ENCODE measurements around the genes ACAT1 and DDX10.

GRCh38 chr11:103171496-103171880 is 62.3 kb downstream of the DYNC2H1 start:
- PRO-cap = no peak

DNA sequence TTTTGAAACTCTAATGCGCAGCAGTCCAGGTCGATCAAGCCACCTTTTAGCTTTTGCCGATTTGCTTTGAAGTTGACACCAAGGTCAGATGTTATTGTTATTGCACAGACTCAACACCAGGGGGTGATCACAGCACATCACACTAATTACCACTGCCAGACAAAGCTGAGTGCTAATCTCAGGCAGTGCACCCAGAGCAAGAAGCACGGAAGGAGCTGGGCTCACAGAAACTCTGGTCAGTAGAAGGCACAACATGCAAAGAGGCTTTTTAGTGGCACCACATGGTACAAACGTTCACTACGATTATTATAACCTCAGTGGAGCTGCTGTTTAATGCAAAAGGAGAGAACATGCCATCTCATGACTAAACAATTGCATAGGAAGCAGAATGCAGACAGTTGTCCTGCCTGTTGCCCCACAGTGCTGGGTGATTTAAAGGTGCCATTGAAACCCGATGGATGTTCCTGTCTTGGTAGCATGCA is 354.0 kb upstream of the DDI1 start:
- PRO-cap = no peak

- PRO-cap = no peak
Measured at GRCh38 chr11:103851157-103851905, 185.1 kb upstream of the DDI1 start.

- PRO-cap = no peak
Measured at GRCh38 chr11:105044091-105044381, 1.1 kb downstream of the CARD16 start.

GRCh38 chr11:105071369-105071678 is 26.2 kb upstream of the CARD16 start:
- PRO-cap = unidirectional peak, minus-strand start at chr11:105071549

DNA sequence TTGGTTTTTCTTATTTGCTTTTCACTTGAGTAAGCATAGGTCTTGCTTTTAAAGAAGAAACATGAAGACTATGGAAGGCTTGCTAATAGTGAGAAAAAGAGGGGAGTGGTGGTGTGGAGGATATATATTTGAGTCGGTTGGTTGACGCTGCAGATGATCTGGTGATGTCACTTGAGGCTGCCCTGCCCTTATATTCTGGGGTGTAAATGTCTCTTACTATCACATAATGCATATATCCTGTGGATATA is 2.9 kb downstream of the GRIA4 start:
- PRO-cap = no peak

DNA sequence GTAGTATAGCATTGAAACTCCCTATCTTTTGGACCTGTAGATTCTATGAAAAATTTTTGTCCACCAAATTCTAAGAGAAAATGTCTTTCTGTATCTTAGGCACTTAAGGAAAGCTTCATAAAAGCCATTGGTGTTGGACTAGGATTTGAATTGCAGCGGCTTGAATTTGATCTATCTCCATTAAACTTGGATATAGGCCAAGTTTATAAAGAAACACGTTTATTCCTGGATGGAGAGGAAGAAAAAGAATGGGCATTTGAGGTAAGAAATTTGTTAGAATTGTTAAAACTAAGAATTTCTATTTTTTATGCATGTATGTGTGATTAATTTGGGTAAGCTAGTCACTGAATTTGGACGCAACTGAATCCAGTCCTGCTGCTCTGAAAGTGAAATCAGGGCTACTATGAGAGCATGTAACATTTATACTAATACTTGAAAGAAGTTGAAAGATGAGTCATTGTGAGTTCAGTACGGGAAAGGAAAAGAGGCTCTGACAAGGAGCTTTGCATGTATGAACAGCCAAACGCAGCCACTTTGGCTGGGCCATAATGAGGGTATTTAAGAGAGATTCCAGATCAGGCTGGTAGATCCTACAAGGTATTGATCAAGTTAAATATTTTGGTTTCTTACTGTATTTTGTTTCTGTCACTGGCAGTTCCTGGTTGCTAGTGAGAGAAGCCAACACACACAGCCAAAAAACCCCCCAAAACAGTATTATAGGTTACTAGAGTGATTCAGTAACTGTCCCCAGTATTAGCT is 13.9 kb downstream of the AASDHPPT start:
- PRO-cap = no peak

DNA sequence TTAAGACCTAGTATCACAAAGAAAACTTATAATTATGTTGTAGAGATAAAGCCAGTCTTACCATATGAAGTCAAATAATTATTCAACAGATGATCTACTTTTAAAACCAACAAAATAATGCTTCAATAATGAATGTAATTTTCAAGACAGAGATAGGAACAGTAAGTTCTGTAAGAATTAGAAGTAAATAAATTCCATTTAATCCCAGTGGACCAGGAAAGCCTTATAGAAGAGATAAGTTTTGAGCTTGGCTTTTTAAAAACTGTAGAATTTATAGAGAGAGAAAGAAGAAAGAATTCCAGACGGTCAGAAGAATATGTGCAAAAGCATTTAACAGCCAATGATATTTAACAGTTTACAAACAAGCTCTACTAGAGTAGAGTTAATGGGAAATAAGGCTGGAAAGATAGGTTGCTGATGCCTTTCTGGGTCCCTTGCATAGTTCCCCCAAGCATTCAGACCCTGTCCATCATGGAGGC is 456.5 kb downstream of the AASDHPPT start:
- PRO-cap = no peak

GRCh38 chr11:107017036-107018257 is 829 bp downstream of the GUCY1A2 start:
- PRO-cap = bidirectional peak, plus-strand start at chr11:107017864, minus-strand start at chr11:107017578

- PRO-cap = no peak
Measured at GRCh38 chr11:107857874-107858086, 807 bp downstream of the SLC35F2 start.

- PRO-cap = no peak
Measured at GRCh38 chr11:108104492-108105157, 16.7 kb upstream of the ACAT1 start.

GRCh38 chr11:108105984-108107002 is 15.1 kb upstream of the ACAT1 start:
- PRO-cap = no peak

- PRO-cap = no peak
Measured at GRCh38 chr11:108107003-108107841, 14.1 kb upstream of the ACAT1 start.

GRCh38 chr11:108121008-108122151 is at the start of gene ACAT1:
ACAT1 (plus strand) TSS chr11:108121567.
- PRO-cap = bidirectional peak, plus-strand start at chr11:108121567, minus-strand start at chr11:108121406; bidirectional peak, plus-strand start at chr11:108121969, minus-strand start at chr11:108121861

DNA sequence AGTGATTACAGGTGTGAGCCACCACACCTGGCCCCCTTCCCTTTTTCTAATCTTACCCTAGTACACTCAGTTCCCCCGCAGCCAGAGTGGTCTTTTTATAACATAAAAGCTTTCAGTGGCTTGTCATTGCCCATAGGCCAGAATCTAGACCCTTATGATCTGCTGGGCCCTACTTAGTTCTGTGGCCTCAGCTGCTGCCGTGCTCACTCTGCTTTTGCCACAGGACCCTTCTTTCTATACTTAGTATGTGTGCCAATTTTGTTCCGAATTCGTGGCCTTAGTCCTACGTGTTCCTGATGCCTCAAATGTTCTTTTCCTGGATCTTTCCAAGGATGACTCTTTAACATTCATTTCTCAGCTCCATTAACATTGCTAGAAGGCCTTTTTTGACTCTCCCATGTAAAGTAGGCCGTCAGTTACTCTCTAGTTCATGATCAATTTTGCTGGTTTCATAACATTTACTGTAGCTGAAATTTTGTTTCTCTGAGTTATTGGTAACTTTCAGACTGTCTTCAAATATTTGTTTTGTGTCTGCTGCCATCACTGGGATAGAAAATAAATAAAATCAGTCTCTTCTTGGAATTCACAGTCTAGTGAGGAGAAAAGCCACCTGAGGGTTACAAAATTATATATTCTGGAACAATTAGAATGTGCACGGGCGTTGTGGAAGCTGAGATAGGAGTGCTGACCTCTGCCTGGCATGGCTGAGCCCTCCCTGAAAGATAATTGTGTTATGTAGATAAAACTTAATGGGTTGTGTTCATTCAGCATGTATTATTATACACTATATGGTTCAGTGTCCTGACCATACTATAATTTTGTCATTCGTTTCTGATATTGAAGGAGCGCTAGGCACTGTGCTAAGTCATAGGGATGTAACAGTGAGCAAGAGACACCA is 3.4 kb downstream of the ACAT1 start:
- PRO-cap = no peak

DNA sequence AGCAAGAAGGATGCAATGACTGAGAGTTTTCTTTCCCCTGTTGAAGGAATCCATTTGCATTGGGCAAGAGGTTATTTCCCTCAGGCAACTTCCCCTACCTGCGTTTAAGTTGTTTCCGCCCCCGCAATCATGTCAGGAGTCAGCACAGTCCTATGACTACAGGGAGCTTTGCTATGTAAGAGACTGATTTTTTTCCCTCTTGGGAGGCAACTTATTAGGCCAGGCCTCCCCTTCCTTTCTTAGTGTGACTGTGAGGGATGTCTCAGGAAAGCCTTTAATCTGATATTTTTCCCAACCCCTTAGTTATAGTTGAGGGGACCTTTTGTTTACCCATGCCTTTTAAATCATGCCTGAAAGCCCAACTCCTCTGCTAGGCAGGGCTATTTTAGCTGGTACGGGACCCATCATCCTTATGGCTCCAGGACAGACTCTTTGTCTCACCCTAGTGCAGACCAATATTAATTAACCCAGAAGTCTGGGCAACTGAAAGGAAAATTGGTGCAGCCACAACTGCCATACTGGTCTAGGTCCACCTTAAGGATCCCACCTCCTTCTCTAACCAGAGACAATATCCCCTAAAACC is 22.3 kb downstream of the NPAT start:
- PRO-cap = no peak

- PRO-cap = bidirectional peak, plus-strand start at chr11:108586949, minus-strand start at chr11:108586798
Measured at GRCh38 chr11:108586647-108587052, 6.9 kb downstream of the EXPH5 start.

- PRO-cap = bidirectional peak, plus-strand start at chr11:108665109, minus-strand start at chr11:108664925
Measured at GRCh38 chr11:108664625-108665742, at the start of gene DDX10. DDX10 (plus strand) TSS chr11:108665069.

DNA sequence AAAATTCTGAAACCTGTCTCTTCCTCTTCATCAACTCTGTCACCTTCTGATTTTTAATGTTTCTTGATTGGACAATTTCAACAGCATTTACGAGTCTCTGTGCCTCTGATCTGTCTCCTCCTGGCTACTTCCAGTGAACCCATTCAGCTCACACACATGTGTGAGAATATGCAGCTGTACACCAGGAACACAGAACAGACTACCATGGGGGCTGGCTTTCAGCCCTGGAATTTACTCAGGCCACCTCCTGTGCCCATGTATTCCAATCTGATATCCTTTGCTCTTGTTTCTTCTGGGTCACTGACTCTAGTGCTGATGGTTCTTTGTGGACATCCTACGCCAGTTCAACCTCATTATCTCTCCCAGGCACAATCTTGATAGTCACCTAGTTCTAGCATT is 23.1 kb upstream of the ZC3H12C start:
- PRO-cap = no peak

GRCh38 chr11:110093463-110093631 is 155 bp downstream of the ZC3H12C start:
- PRO-cap = bidirectional peak, plus-strand start at chr11:110093576, minus-strand start at chr11:110093588